Iris pigment epithelial cell (primary cell): ENCODE measurements around the genes NEMP2, MYO1B and TMEFF2.

DNA sequence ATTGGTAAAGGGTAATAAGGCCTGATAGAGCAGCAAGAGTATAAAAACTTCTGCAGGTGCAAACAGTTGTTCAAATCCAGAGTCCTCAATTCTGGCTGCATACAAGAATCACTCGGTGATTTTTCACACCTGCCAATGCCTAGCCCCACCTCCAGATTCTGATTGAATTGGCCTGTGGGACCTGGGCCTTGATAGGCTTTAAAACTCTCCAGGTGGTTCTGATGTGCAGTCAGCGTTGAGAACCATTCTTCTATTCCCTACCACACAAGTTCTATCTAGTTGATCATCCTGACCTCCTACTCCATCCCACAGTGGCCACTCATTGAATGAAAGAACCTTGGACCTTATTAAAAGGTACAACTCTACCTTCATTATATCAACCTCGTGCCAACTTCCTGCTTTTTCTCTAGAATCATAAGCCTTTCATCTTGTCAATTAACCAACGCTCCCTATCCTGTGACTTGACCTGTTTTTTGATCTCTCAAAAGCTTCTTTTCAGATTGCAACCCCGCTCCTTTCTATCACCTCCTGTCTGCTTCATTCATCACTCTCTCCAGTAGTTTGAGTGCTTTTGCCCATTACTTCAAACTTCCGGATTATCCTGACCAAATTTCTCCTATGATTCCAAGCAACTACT is 55.9 kb downstream of the SLC40A1 start:
- RRBS = no CpG with 5 or more reads among the region's 6 CpGs

- RRBS = no CpG with 5 or more reads among the region's 2 CpGs
Measured at GRCh38 chr2:189702680-189703442, 28.4 kb downstream of the ANKAR start.

- RRBS = no CpG with 5 or more reads among the region's 3 CpGs
Measured at GRCh38 chr2:190221654-190221853, 40.9 kb downstream of the C2orf88 start.

DNA sequence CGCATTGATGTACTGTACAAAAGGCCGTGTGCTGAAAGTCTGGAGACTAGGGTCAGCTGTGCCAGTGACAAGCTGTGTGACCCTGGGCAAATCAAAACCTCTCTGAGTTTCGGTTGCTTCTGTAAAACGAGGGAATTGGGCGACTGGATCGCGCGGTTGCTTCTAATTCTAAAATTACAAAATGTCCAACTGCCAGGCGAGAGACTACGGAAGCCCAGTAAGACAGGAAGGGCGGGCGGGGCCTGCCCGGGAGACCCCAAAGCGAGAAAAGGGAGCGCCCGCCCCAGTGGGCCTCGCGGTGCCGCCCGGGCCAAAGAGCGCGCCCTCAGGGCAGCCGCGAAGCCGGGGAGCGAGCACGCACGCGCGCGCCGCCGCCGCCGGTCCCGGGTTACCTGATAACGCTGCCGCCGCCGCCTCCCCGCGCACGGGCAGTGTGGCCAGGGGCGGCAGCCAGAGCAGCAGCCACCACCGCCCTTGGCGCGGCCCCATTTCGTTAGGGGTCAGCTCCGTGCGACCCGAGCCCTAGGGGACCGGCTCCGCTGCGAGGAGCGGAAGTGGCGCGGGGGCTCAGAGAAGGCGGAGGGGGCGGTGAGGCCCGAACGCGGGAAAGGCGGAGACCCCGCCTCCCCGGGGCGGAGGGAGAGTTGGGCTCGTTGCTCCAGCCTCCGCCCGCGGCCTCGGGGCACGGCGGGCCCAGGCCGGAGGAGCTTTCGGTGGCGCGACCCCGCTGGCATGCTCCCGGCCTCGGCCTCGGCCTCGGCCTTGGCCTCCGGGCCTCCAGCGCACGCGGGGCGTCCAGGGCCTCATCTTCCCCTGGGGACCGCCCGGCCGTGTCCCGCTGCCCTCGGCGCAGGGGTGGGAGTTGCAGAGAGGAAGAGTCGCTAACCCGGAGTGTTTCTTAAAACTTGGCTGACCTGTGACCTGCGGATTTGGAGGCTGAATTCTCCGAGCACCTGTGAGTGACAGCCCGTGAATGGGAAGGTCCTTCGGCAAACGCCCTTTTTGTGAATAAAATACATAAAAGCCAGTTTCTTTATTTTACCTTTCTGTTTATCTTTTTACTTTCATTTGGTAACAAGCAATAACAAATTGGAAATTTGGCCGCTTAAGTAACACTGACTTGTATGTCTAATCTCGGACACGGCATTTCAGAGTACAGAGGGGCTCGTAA is at the start of gene NEMP2:
Gene NEMP2, minus strand, starts transcription at position 556 of the 1,171 bp plus-strand sequence.
- RRBS = 1% methylated on average over 62 of the region's 104 CpGs

DNA sequence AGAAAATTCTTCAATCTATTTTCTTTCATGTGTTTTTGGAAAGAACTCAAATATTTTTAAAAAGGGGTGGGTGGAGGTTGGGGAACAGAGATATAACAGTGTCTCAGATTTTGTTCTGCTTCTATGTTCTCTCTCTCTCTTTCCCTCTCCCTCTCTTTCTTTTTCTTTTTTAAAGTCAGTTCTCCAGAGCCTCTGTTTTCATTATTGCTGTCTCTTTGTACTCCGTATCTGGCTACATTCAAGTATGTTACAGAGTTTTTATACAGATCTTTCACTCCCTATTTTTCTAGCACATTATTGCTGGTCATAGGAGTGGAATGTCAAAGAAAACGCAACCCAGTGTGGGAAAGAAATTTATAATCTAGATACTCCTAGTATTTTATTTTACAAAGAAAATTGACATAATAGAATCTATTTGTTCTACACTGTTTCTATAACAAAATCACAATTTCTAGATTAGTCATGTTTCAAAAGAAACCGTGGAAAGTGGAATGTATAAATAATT is 11.2 kb upstream of the NEMP2 start:
- RRBS = no CpG with 5 or more reads among the region's 3 CpGs

DNA sequence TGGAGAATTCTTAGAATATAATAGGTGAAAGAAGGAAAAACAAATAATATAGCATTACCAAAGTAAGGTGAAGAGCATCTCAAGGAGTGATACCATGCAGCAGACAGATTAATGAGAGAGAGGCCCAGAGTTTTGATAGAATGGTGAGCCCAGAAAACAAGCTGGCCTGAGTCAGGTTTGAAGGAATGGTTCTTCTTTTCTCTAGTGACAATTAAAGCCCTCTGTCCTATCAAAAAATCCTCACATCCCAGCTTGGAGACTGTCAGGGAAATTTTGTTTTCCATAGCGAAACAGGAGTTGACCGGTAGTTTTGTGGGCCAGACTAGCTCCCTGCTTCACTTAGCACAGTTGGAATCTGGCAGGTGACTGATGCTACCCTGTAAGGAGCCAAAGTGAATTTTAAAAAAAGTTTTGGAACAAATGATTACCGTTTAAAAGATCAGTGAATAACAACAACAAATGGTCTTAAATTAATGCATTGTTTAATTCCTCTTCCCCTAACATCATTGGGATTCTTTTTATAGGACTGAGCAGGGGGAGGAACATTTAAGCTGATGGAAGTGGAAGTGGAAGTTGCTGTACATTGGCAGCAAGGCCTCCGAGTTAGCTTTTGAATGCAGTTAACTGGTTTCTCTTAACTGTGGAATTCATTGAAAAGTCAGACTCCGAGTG is 6.7 kb downstream of the NAB1 start:
- RRBS = no CpG with 5 or more reads among the region's 5 CpGs

DNA sequence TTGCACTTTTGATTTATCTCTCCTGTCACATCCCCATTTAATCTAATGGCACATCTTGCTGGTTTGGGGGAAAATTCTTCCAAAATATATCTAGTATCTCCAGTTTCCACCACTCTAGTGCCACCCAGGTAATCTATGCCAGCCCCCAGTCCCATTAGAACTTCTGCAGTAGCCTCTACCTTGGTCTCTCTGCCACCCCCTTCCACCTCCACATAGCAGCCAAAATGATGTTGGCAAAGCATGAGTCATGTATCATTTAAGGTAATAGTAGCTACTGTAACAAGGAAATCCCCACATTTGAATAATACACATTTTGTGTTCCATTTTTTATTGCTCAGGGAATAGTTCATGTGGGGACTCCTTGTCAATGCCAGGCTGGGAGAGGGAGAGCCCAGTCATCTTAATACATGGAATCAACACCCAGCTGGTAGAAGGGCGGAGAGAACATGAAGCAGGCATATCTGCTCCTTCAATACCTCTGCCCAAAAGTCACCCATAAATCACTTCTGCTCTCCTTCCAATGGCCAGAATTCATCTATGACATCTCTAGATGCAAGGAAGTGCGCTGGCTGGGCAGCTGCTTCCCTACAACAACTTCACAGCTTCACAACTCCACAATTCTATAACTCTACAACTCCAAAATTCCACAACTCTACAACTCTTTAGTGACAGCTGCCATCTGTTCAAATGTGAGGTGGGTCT is 70.7 kb upstream of the GLS start:
- RRBS = no CpG with 5 or more reads among the region's 2 CpGs

GRCh38 chr2:190845693-190846008 is 35.0 kb upstream of the GLS start:
- RRBS = no CpG with 5 or more reads among the region's 2 CpGs

- RRBS = no CpG with 5 or more reads among the region's 1 CpG
Measured at GRCh38 chr2:190901873-190902247, 21.2 kb downstream of the GLS start.

DNA sequence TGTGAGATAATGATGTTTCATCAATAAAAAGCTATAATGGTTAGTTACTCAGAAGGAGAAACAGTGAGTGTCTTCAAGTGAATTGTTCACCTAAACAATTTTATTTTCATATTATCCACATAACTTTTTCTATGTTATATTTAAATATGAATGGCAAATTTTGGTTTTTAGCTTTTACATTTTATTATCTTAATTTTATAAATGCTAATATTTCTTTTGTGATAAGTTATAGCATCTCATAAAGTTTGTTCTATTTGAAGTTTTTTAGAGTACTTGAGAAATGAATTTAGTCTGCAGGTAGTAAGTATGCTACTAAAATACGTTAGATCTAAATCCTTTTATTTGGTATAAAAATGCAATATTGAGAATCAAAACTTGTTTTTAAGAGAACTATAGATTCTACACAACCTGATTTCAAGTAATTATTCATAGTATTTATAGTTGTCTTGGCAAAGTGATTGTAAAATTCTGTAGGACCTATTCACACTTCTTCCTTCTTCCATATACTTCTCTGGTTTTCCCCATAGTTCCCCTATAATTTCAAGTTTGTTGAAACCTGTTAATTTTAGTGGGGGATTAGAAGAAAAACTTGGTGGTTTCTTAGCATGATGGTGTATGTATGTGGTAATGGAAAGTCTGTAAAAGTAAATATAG is 53.1 kb downstream of the GLS start:
- RRBS = no CpG with 5 or more reads among the region's 1 CpG

DNA sequence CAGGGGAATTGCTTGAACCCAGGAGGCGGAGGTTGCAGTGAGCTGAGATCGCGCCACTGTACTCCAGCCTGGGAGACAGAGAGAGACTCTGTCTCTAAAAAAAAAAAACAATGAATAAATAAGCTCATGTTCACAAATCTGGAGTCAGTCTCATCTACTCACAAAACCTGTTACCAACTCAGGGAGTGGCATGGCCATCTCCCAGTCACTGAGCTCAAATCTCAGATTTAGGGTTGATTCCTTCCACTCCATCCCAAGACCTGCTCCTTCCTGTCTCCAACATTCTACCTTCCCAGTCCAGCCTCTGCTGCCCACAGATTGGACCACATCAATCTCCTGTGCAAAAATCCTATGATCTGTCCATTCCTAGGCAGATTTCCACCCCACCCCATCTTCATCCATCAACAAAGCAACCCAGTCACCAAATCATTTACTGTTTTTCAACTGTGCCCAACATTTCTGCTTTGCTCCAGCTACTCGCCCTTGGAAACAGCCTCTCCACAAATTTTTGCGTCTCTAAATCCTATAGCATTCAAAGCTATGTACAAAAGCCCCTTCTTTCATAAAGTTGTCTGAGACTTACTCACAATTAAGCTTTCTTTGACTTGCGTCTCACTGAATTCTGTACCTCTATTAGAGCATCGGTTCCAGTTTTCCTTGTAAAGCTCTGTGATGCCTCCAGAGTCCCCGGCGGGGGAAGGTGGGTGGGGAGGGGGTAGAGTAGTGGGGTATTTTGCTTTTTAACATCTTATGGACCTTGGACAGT is 1.5 kb downstream of the STAT1 start:
- RRBS = no CpG with 5 or more reads among the region's 9 CpGs

GRCh38 chr2:191013429-191013722 is 595 bp downstream of the STAT1 start:
- RRBS = no CpG with 5 or more reads among the region's 10 CpGs

DNA sequence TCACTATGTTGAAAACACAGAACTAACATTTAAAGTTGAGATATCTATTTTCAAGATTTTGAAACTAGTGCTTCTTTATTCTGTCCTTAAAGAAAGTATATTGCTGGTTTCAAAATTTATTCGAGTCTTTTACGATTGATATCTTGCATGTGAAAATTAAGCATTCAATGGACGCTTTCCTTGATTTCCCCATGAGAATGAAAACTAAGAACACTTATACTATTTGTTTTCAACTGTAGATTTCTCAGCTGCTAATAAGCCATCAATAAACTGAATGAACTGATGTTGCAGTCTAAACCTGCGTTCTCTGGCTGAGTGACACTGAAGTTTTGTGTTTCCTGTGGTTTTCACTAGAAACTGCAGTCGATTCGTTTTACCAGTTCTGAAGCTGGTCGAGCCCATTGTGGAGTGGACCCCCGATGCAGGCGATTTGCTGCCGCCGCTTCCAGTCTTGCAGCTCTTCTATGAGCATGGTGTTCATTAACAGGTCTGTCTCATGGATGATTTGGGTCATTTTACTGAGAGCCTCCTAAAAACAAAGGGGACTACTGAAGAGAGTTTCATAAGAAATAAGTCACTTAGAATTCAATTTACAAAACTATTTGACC is 50.6 kb upstream of the STAT1 start:
- RRBS = no CpG with 5 or more reads among the region's 11 CpGs

GRCh38 chr2:191244931-191245819 is at the start of gene MYO1B:
Gene MYO1B, plus strand, starts transcription at chr2:191245404.
- RRBS = 2% methylated on average over 37 of the region's 110 CpGs

- RRBS = no CpG with 5 or more reads among the region's 4 CpGs
Measured at GRCh38 chr2:191392794-191393218, 147.6 kb downstream of the MYO1B start.

DNA sequence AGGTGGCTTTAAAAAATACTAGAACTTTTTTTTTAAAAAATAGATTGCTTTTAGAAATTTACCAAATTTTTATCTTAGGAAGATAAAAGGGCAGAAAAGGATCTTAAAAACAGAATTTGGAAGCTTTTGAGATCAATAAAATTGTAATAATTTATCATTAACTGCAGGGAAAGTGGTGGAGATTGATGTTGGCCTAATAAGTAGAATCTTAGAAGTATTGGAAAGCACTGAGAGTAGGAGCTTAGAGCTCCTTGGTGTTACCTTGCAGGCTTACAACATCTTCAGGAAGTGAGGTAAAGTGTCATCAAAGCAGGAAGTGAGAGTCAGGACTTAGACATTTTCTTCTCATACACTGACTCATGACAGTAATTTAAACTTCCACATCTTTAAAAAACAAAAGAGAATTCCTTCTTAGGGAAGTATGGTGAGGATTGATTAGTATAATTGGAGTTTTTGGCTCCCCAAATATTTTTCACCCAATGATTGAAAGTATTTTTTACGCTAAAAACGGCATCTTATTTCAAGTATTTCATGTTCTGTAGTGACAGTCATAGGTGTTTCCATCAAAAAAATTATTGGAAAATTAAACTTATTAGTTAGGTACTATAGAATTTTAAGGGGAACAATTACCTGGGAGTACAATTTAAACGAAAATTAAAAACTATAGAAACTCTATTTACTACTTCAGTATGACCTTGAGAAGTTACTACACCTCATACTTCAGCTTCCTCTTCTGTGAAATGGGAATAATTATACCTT is 2.3 kb downstream of the NABP1 start:
- RRBS = no CpG with 5 or more reads among the region's 3 CpGs

DNA sequence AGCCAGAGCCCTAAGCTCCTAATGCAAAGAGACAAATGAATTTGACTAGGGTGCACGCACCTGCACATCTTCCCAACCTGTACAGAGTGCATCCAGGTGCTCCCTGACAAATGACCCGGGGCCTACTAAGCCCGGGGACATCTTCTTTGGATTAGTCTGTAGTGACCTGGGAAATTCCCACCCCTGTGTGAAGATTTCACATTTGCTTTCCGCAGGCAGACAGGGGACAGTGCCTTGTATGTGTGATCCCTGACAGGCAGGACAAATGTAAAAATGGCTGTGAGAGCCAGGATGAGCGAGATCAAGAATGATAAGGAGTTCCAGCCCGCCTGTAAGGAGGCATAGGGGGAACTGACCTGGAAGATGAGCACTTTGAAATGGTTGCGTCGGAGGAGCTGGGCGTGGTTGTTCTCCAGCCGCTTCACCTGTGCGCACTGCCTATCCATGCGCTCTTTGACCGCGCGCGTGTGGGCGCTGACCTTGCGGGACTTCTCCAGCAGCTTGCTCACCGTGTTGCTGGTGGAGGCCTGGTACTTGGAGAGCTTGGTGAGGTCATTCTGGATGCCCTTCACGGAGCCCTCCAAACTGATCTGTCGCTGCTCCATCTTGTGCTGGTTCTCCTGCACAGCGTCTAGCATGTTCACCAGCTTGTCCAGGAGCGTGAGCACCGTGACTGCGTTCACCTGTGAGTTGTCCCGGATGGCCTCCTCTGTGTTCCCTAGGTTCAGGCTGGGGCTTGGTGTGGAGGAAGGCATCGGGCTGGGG is 619 bp downstream of the CAVIN2 start:
- RRBS = no CpG with 5 or more reads among the region's 27 CpGs

GRCh38 chr2:192194813-192195965 is at the start of gene TMEFF2:
Gene TMEFF2, minus strand, starts transcription at chr2:192194933.
- RRBS = 2% methylated on average over 18 of the region's 92 CpGs